ENCODE results near the genes SUN5, BPIFB2, NECAB3, E2F1 and ACSS2.

GRCh38 chr20:33004339-33004749, at the start of gene SUN5:
Gene SUN5 (minus strand): TSS chr20:33004433.
- RRBS, 2 experiments, result no CpG with 5 or more reads among the region's 2 CpGs
CAGE:
- cytosol, long polyA minus RNA, result no peak
- cytosol, long polyA plus RNA, result no peak
- long polyA plus RNA, result no peak
- nucleus, long polyA minus RNA, result no peak
- nucleus, long polyA plus RNA, result no peak

DNA sequence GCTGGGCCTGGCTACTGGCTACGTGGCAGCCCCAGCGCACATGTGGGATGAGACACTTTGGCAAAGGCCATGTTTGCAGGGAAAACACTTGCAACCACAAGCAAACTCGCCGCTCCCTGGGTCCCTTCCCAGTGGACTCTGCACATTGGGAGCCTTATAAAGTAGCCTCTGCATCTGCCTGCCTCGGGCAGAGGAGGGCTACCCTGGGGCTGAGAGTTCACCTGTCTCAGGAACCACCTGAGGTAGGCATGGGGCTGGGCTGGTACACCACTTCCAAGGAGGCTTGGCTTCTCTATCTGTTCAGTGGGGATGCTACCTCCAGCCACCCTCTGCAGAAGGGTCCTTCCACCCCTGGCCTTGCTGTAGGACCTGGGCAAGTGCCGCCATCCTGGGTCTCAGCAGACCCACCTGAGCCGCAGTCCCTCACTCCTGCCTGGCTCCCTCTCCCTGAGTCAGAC, at the start of gene BPIFB2:
BPIFB2 (plus strand) TSS at position 186 of the 458 bp plus-strand sequence.
- RRBS, 2 experiments, result no CpG with 5 or more reads among the region's 7 CpGs
CAGE:
- cytosol, long polyA minus RNA, result start-site peak on the plus strand centred at position 155 of the sequence, 119 bp wide, 3,349 reads
- cytosol, long polyA plus RNA, result start-site peak on the plus strand centred at position 157 of the sequence, 118 bp wide, 15,224 and 13,909 reads in 2 replicates
- long polyA plus RNA, result start-site peak on the plus strand centred at position 135 of the sequence, 113 bp wide, 15,700 and 22,158 reads in 2 replicates
- nucleus, long polyA minus RNA, result start-site peak on the plus strand centred at position 173 of the sequence, 37 bp wide, 1,146 reads
- nucleus, long polyA plus RNA, result start-site peak on the plus strand centred at position 154 of the sequence, 152 bp wide, 20,669 and 29,397 reads in 2 replicates

GRCh38 chr20:33653005-33653986, 8.8 kb upstream of the C20orf144 start:
- RRBS, 2 experiments, result no CpG with 5 or more reads among the region's 18 CpGs
CAGE:
- cytosol, long polyA minus RNA, result no peak
- cytosol, long polyA plus RNA, result no peak
- long polyA plus RNA, result no peak
- nucleus, long polyA minus RNA, result no peak
- nucleus, long polyA plus RNA, result no peak

GRCh38 chr20:33674286-33674664, at the start of gene NECAB3:
Gene NECAB3 (minus strand): TSS chr20:33674428.
- RRBS, 2 experiments, result 2 to 3% methylated on average over 26 to 30 of the region's 54 CpGs
CAGE:
- cytosol, long polyA minus RNA, result start-site peak on the minus strand at chr20:33674375-33674428, 194 reads
- cytosol, long polyA plus RNA, result start-site peak on the minus strand at chr20:33674357-33674404, 76 and 80 reads in 2 replicates
- long polyA plus RNA, result start-site peak on the minus strand at chr20:33674358-33674404, 128 and 53 reads in 2 replicates
- nucleus, long polyA minus RNA, result no peak
- nucleus, long polyA plus RNA, result start-site peak on the minus strand at chr20:33674361-33674401, 198 and 419 reads in 2 replicates

DNA sequence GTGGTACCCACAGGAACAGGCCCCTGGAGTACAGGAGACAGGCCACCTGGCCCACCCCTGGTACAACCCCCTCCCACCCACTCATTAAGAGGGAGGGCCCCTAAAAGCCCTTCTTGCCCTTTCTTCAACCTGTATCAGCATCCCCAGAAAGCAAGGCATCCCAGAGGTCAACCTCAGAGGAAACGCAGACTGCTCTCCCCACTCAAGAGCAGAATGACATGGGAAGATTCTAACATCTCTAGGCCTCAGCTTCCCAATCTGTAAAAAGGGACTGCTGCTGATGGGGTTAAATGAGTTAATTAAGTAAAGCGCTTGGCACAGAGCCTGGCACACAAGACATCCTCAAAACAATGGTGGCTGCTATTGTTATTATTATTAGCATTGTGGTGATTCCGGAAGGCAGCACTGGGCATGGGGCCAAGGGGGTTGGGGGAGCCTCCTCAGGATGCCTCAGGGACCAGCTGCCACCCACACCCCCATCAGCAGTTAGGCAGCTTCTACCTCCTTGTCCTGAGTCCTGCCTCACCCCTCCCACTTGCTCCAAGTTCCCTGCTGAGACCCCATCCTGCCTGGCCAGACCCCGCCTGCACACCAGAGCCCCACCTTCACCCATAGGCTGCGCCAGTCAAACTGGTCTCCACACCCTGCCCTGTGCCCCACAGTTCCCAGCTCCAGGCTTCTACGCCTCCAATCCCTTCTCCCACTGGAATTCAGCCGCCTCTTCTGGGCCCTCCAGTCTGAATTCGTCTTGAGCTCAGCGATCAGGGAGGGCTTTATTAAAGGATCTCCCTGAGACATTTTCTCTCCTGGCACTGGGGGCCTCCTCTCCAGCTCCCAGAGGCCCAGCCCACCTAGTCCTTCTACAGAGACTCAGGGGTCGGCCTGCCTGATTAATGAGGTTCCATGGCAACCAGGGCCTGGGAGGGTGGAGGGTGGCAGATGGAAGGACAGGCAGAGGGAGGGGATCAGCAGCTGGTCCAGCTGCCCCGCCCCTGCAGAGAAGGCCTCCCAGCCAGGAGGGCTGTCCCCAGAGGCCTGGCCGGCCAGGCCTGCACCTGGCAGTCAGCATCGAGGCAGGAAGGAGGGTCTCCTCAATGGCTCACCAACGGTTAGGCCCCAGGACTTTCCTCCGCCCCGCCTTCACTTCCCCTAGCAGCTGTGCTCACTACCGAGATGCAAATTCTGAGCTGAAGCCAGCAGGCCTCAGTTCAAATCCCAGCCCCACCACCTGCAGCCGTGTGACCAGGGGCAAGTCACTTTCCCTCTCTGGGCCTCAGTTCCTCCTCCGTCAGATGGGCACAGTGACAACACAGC, 1.4 kb downstream of the E2F1 start:
- RRBS, 2 experiments, result no CpG with 5 or more reads among the region's 19 CpGs
CAGE:
- cytosol, long polyA minus RNA, result no peak
- cytosol, long polyA plus RNA, result no peak
- long polyA plus RNA, result no peak
- nucleus, long polyA minus RNA, result no peak
- nucleus, long polyA plus RNA, result no peak

- RRBS, 2 experiments, result 1% methylated on average over 104 to 107 of the region's 147 CpGs
CAGE:
- cytosol, long polyA minus RNA, result start-site peak on the minus strand at chr20:33686412-33686416, 63 reads
- cytosol, long polyA plus RNA, result start-site peak on the minus strand at chr20:33686349-33686416, 44 and 66 reads in 2 replicates
- long polyA plus RNA, result start-site peak on the minus strand at chr20:33686057-33686217, 8 and 8 reads in 2 replicates; start-site peak on the minus strand at chr20:33686352-33686468, 143 and 112 reads in 2 replicates
- nucleus, long polyA minus RNA, result no peak
- nucleus, long polyA plus RNA, result start-site peak on the minus strand at chr20:33686172-33686444, 72 and 184 reads in 2 replicates
These were observed at the start of gene E2F1 for GRCh38 chr20:33685650-33687005. Gene E2F1 (minus strand): TSS chr20:33686385.

DNA sequence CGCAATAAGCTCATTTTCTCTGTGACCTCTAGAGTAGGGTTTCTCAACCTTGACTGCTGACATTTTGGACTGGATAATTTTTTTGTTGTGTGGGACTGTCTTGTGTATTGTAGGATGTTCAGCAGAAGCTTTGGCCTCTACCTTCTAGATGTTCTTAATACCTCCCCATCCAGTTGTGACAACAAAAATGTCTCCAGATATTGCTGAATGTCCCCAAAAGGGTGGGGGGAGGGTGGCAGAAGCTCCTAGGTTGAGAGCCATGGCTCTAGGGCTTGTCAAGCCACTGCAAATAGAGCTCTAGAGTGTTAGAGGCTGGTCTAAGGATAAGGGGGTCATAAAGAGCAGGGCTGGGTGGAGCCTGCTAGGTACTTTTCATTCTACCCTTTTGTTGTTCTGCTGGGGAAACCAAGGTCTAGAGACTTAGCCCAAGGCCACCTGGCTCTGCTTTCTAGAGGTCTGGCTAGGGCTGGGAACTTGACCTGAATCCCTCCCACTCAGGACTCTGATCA, 13.5 kb downstream of the CHMP4B start:
- RRBS, 2 experiments, result no CpG with 5 or more reads among the region's 1 CpG
CAGE:
- cytosol, long polyA minus RNA, result no peak
- cytosol, long polyA plus RNA, result no peak
- long polyA plus RNA, result no peak
- nucleus, long polyA minus RNA, result no peak
- nucleus, long polyA plus RNA, result no peak

GRCh38 chr20:33826218-33826989, 15.3 kb downstream of the CHMP4B start:
- RRBS, 2 experiments, result no CpG with 5 or more reads among the region's 5 CpGs
CAGE:
- cytosol, long polyA minus RNA, result no peak
- cytosol, long polyA plus RNA, result no peak
- long polyA plus RNA, result no peak
- nucleus, long polyA minus RNA, result no peak
- nucleus, long polyA plus RNA, result no peak

- RRBS, 2 experiments, result no CpG with 5 or more reads among the region's 9 CpGs
CAGE:
- cytosol, long polyA minus RNA, result no peak
- cytosol, long polyA plus RNA, result no peak
- long polyA plus RNA, result no peak
- nucleus, long polyA minus RNA, result no peak
- nucleus, long polyA plus RNA, result no peak
These were observed 17.2 kb downstream of the CHMP4B start for GRCh38 chr20:33828153-33828861.

- RRBS, 2 experiments, result no CpG with 5 or more reads among the region's 3 CpGs
CAGE:
- cytosol, long polyA minus RNA, result no peak
- cytosol, long polyA plus RNA, result no peak
- long polyA plus RNA, result no peak
- nucleus, long polyA minus RNA, result no peak
- nucleus, long polyA plus RNA, result no peak
These were observed 2.3 kb downstream of the RALY start for GRCh38 chr20:33995911-33996487.

GRCh38 chr20:34036975-34037831, 43.5 kb downstream of the RALY start:
- RRBS, 2 experiments, result no CpG with 5 or more reads among the region's 6 CpGs
CAGE:
- cytosol, long polyA minus RNA, result no peak
- cytosol, long polyA plus RNA, result no peak
- long polyA plus RNA, result no peak
- nucleus, long polyA minus RNA, result no peak
- nucleus, long polyA plus RNA, result no peak

- RRBS, 2 experiments, result no CpG with 5 or more reads among the region's 16 CpGs
CAGE:
- cytosol, long polyA minus RNA, result no peak
- cytosol, long polyA plus RNA, result no peak
- long polyA plus RNA, result no peak
- nucleus, long polyA minus RNA, result no peak
- nucleus, long polyA plus RNA, result no peak
These were observed 9.8 kb downstream of the DYNLRB1 start for GRCh38 chr20:34525750-34526598.

DNA sequence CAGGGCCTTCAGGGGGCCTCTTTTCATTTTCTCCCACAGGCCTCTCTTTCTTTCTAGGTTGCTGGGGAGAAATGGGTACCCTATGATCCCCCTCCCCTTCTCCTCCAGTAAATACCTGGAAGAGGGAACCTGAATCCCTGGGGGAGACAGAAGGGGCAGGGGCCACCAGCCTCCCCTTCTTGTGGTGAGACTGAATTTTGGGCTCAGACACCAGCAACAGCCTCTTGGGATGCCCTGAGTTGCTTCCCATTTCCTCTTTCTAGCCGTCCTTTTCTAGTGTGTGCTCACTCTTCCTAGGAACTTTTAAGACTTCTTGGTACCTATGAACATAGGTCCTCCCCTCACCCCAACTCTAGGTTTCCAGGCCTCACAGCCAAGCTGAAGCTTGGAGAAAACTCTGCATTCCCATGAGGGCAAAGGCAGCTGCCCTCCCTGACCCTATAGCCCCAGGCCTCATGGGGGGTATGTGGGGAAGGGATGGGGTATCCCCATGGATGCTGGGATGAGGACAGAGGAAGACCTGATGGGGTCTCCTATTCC, 7.5 kb downstream of the TP53INP2 start:
- RRBS, 2 experiments, result no CpG with 5 or more reads among the region's 1 CpG
CAGE:
- cytosol, long polyA minus RNA, result no peak
- cytosol, long polyA plus RNA, result no peak
- long polyA plus RNA, result no peak
- nucleus, long polyA minus RNA, result no peak
- nucleus, long polyA plus RNA, result no peak

GRCh38 chr20:34791548-34792104, 33.8 kb downstream of the NCOA6 start:
CAGE:
- cytosol, long polyA minus RNA, result no peak
- cytosol, long polyA plus RNA, result no peak
- long polyA plus RNA, result no peak
- nucleus, long polyA minus RNA, result no peak
- nucleus, long polyA plus RNA, result no peak

- RRBS, 2 experiments, result 1 to 2% methylated on average over 23 of the region's 52 CpGs
CAGE:
- cytosol, long polyA minus RNA, result start-site peak on the plus strand at chr20:34876571-34876648, 784 reads
- cytosol, long polyA plus RNA, result start-site peak on the plus strand at chr20:34876555-34876623, 109 and 84 reads in 2 replicates
- long polyA plus RNA, result start-site peak on the plus strand at chr20:34876611-34876648, 102 and 273 reads in 2 replicates
- nucleus, long polyA minus RNA, result no peak
- nucleus, long polyA plus RNA, result start-site peak on the plus strand at chr20:34876555-34876615, 317 and 281 reads in 2 replicates
These were observed at the start of gene ACSS2 for GRCh38 chr20:34876510-34877102. Gene ACSS2 (plus strand): TSS chr20:34876612.

DNA sequence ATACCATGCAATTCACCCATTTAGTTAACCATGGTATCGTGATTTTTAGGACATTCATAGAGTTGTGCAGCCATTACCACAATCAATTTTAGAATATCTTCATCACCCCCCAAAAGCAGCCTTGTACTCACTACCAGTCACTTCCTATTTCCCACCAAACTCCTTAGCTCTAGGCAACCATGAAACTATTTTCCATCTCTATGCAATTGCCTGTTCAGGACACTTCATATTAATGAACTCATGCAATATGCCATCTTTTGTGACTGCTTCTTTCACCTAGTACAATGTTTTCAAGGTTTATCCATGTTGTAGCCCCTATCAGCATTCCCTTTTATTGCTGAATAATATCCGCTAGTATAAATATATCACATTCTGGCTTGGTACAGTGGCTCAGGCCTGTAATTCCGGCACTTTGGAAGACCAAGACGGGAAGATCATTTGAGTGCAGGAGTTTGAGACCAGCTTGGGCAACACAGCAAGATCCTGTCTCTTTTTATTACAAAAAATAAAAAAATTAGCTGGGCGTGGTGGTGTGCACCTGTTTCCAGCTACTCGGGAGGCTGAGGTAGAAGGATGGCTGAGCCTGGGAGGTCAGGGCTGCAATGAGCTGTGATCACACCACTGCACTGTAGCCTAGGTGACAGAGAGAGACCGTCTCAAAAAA, 68.3 kb downstream of the TRPC4AP start:
- RRBS, 2 experiments, result no CpG with 5 or more reads among the region's 7 CpGs
CAGE:
- cytosol, long polyA minus RNA, result no peak
- cytosol, long polyA plus RNA, result no peak
- long polyA plus RNA, result no peak
- nucleus, long polyA minus RNA, result no peak
- nucleus, long polyA plus RNA, result no peak

- RRBS, 2 experiments, result no CpG with 5 or more reads among the region's 12 CpGs
CAGE:
- cytosol, long polyA minus RNA, result no peak
- cytosol, long polyA plus RNA, result no peak
- long polyA plus RNA, result no peak
- nucleus, long polyA minus RNA, result no peak
- nucleus, long polyA plus RNA, result no peak
These were observed 11.2 kb downstream of the EDEM2 start for GRCh38 chr20:35135741-35136519.

- RRBS, 2 experiments, result no CpG with 5 or more reads among the region's 9 CpGs
CAGE:
- cytosol, long polyA minus RNA, result no peak
- cytosol, long polyA plus RNA, result no peak
- long polyA plus RNA, result no peak
- nucleus, long polyA minus RNA, result no peak
- nucleus, long polyA plus RNA, result no peak
These were observed 17.6 kb downstream of the MMP24OS start for GRCh38 chr20:35260223-35260887.

- RRBS, 2 experiments, result no CpG with 5 or more reads among the region's 5 CpGs
CAGE:
- cytosol, long polyA minus RNA, result no peak
- cytosol, long polyA plus RNA, result no peak
- long polyA plus RNA, result no peak
- nucleus, long polyA minus RNA, result no peak
- nucleus, long polyA plus RNA, result no peak
These were observed 14.9 kb upstream of the FAM83C start for GRCh38 chr20:35306910-35307702.

DNA sequence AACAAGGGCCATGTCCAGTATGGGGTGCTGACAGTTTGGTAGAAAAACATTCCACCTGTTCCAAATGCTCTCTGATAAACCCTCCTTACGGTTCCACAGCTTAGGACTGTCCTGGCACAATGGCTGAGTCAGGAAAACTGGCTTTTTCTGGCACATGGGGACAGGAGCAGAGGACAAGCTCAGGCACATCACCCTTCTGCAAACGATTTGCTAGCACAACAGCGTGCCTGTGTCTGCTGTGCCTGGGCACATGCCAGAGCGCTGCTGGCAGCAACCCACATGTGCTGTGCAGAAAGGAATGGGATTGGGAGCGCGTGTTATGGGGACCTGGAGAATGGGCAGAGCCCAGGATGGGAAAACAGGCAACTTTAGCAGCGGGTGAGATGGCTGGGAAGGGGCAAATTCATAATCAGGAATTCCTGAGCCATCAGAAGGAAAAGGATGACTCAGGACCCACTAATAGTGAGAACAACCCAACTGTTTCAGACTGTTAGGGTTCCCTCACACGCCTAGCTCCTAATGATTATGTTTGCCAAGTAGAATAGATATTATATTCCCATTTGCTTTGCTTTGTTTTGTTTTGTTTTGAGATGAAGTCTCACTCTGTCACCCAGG, 16.0 kb upstream of the FAM83C start:
- RRBS, 2 experiments, result no CpG with 5 or more reads among the region's 8 CpGs
CAGE:
- cytosol, long polyA minus RNA, result no peak
- cytosol, long polyA plus RNA, result no peak
- long polyA plus RNA, result no peak
- nucleus, long polyA minus RNA, result no peak
- nucleus, long polyA plus RNA, result no peak

Data from HepG2 (cell line).